Occipital lobe (tissue), 2 donors: Measurements from ENCODE around the genes RABGGTA, LTB4R2, RIPK3 and STRN3.

DNA sequence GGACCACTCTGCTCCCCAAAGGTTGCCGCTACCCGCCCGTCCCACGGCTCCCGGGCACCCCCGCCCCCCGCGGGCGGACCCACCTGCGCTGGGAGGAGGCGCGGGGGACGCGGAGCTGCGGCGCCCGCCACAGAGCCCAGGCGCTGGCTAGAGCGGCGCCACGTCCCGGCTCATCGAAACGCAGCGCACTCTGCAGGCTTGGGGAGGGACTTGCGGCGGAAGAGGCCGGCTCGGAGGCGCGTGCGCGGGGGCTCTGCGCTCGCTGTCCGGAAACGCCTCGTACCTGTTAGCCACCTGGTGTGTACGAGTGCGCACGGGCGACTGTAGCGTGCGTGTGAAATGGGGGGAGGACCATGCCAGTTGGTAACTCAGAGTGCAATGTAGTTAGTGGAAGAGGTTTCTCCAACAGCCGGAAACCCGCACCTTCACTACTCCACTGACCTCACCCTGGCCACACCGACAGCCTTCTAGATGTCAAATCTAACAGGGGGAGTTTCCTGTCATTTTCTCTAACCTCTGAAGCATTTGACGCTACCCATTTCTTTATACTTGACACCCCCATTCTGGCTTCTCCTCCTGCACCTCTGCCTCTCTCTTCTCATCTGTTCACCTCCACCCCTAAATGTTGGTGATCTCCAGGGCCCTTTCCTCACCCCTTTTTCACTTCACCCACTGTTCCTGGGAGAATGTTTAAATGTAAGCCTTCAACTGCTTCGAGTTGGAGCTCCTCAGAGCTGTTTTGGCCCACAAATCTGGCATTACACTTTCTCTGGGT lies at the start of gene RABGGTA:
Gene RABGGTA, minus strand, starts transcription at position 194 of the 775 bp plus-strand sequence.
- RAMPAGE, long total RNA = no peak

GRCh38 chr14:24296502-24297228 lies 2.9 kb downstream of the DHRS1 start:
- RAMPAGE, long total RNA = no peak

- RAMPAGE, long total RNA = no peak
Measured at GRCh38 chr14:24309792-24310541, at the start of gene LTB4R2. Gene LTB4R2 (plus strand): TSS chr14:24310140.

DNA sequence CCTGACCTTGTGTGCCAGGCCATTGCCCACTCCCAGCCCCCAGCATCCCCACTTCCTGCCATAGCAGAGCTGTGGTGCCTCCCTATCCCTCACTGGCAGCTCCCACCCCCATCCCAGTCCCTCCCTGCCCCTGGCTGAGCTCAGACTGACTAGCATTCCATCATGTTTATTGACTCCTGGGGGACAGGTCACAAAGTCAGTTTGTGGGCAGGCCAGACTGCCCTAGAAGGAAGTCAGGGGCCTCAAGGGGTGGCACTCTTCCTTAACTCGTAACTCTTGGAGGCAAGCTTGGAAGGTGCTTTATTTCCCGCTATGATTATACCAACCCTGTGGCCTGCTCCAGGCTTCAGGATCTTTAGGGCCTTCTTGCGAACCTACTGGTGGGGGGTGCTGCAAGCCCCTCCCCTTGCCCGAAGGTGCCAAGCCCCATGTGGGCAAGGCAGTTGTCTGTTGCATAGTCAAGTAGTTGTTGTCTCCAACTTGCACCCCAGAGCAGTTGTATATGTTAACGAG lies 1.1 kb upstream of the ADCY4 start:
- RAMPAGE, long total RNA = no peak

GRCh38 chr14:24339085-24340179 lies at the start of gene RIPK3:
Gene RIPK3 (minus strand): TSS chr14:24339991.
- RAMPAGE, long total RNA = no peak

DNA sequence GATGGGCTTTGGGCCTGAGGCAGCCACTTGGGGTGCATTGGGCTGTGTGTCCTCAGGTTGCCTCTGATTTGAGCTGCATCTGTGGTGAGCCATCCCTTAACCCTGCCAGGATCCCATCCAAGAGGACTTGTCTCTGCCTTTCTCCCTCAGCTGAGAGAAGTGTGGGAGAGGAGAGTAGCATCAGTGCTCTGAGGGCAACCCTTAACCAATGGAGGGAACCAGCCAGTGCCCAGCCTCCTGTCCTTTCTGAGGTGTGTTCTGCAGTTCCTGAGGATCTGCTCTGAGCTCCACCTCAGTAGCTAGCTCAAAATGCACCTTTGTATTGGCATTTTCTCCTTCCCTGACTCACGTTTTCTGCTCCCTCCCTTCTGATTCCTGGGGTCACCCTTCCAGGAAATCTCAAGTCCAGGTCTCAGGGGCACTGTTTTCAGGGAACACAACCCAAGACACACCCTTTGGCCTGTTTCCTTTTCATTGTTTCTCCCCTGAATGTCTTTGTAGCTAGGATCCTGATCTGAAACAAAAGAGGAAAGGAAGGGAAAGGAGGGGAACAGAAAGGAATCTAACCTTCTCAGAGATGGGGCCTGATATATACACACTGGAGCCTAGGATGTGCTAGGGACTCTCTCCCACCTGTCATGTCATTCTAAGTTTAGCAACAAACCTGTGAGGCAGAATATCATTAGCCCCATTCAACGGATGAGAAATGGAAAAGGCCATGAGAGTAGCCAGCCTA lies 7.3 kb upstream of the RIPK3 start:
- RAMPAGE, long total RNA = no peak

DNA sequence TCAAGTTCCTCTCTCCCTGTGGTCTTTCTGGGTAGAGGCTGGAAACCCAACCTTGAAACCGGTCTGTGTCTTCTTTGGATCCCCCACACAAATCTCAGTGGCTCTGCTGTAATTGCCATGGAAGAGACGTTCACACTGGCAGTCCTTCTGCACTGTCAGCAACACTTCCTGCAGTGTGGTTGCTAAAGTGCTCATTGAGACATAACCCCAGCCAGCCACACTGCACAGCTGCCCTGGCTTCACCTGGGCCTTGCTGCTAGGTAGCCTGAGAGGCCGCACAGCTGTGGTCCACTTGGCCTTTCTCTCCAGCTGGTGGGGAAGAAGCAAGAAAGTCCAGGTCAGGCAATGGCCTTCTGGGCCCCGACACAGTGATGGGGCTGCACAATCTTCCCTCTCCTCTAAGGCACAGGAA lies 2.4 kb downstream of the GZMH start:
- RAMPAGE, long total RNA = no peak

DNA sequence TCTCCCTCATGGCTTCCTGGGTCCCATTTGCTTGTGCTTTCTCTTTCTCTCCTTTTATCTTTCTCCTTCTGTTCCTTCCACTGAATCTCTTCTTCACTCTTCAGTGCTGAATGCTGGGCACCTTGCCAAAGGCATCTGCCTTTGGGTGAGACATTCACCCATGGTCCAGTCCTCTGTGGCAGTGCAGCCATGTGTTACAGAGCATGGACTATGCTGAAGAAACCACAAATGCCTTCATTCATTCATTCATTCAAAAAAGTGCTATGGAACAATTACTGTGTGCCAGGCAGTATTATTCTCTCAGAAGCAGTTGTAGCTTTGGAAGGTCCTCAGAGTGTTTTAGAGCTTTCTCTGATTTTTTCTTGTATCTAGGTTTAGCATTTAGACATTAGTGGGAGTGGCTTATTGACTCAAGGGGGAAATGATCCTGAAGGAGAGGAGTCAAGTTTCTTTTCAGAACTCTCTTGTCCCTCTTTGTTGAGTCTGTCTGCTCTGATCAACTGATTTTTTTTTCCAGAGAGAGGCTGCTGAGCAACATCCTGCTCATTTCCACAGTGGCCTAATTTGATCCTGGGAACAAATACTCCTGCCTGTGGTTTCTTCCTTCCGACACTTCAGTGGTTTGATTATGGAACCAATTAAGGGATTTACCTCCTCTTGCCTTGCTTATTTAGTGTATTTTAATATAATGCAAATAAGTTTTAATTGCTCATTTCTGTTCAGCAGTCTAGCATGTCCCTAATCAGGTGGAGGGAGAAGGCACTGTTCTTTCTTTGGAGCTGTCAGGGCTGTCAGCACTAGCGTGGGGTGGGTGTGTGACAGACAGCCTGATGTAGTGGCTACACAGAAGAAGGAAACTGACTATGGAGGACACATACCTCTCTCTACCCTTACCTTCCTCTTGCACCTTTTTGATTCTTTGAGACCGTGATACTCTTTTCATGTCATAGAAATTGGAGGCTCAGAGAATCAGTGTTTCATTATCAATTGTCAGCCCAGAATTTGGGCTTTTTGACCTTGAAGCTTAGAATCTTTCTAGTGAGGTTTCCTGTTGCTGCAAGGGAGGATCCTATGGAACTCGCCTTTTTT lies 344.8 kb upstream of the STXBP6 start:
- RAMPAGE, long total RNA = no peak

GRCh38 chr14:26204522-26205618 lies 393.0 kb downstream of the NOVA1 start:
- RAMPAGE, long total RNA = no peak

DNA sequence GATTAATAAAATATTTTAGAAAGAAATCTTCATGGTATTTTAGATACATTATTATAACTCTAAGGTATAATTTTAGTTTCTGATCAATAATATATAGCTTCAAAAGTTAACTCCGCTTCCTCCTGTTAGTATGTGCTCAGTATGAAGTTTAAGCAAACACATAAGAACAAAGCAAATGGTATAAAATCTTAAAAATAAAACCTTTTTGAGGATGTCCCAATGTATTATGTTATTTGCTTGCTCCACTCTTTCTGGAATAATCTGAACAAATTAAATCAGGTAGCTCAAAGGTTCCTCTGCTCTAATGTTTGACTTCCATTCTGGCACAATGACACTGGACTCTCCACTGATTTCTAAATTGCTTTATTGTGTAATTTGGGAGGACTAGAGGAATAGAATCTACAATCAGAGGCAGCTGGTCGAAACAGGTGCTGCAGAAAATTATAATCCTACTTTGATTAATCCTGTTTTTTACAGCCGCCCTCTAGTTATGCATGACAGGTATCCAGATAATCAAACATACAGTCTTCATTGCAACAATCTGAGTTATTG lies 523.7 kb upstream of the FOXG1 start:
- RAMPAGE, long total RNA = no peak

DNA sequence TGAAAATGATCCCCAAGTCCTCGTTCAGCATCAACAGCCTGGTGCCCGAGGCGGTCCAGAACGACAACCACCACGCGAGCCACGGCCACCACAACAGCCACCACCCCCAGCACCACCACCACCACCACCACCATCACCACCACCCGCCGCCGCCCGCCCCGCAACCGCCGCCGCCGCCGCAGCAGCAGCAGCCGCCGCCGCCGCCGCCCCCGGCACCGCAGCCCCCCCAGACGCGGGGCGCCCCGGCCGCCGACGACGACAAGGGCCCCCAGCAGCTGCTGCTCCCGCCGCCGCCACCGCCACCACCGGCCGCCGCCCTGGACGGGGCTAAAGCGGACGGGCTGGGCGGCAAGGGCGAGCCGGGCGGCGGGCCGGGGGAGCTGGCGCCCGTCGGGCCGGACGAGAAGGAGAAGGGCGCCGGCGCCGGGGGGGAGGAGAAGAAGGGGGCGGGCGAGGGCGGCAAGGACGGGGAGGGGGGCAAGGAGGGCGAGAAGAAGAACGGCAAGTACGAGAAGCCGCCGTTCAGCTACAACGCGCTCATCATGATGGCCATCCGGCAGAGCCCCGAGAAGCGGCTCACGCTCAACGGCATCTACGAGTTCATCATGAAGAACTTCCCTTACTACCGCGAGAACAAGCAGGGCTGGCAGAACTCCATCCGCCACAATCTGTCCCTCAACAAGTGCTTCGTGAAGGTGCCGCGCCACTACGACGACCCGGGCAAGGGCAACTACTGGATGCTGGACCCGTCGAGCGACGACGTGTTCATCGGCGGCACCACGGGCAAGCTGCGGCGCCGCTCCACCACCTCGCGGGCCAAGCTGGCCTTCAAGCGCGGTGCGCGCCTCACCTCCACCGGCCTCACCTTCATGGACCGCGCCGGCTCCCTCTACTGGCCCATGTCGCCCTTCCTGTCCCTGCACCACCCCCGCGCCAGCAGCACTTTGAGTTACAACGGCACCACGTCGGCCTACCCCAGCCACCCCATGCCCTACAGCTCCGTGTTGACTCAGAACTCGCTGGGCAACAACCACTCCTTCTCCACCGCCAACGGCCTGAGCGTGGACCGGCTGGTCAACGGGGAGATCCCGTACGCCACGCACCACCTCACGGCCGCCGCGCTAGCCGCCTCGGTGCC lies 1.1 kb downstream of the FOXG1 start:
- RAMPAGE, long total RNA = start-site peak on the plus strand centred at position 501 of the sequence, 75 bp wide, 61 and 126 reads in 2 replicates; start-site peak on the plus strand centred at position 672 of the sequence, 129 bp wide, 56 and 55 reads in 2 replicates

- RAMPAGE, long total RNA = no peak
Measured at GRCh38 chr14:29636075-29636678, 291.5 kb downstream of the PRKD1 start.

- RAMPAGE, long total RNA = no peak
Measured at GRCh38 chr14:30270519-30271105, 288.3 kb upstream of the G2E3 start.

DNA sequence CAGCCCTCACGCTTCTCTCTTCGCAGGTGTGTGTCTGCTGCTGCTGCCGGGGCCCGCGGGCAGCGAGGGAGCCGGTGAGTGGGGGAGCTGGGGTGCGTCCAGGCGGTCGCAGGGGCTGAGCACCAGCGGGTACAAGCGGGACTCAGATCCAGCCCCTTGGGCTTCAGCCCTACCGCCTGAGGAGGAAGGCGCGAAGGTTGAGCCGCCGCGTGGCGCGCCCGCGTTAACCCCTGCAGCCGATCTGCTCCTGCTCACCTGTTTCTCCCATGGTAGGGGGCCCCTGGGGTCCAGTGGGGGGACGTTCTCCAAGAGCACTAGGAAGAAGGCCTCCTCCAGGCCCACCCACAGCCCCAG lies 648 bp downstream of the COCH start:
- RAMPAGE, long total RNA = no peak

DNA sequence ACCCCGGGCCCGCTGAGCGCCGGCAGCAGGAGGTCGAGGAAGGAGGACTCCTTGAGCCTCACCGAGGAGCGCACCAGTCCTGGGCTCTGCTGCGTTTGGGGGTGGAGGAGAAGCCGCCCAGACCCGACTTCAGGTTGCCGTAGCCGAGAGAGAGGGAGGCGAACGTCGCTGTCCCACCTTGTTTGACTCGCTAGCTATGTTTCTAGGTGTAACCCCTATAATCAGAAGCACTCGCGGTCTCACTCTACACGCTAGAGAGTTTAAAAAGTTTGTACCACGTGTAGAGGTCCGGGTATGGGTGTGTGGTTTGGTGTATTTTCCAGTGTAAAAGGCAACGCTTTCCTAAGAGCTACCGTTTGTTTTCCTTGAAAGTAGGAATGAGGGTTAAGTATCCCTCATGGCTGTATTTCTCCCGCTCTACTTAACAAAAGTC lies 1.0 kb downstream of the COCH start:
- RAMPAGE, long total RNA = no peak

- RAMPAGE, long total RNA = no peak
Measured at GRCh38 chr14:30894887-30895682, 20.7 kb downstream of the COCH start.

DNA sequence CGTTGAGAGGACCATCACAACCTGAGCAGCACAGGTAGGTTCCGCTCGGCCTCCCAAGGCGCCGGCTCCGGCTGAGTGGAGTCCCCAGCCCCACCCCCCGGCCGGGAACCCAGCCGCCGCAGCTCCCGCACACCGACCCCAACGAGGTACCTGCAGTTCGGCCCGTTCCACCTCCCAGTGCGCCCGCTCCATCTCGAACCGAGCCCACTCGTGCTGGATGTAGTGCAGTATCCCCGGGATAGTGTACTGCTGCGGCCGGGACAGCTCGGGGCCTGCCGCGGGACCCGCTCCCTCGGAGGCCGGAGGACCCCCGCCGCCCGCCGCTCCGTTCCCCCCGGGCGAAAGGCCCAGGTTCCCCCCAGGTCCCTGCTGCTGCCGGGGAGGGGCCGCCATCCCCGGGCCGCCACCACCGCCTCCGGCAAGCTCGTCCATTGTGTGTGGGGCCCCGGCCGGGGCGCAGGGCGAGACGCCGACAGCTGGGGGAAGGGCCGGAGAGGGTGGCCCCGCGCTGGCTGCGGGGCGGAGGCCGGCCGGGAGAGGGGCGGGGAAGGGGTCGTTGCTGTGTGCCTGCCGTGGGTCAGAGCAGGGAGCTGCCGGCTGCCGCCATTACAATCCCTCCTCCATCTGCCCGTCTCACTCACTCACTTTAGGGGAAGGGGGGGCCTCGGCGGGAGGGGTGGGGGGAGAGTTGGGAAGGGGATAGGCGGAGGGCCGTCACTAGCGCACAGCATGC lies at the start of gene STRN3:
Gene STRN3, minus strand, starts transcription at position 626 of the 733 bp plus-strand sequence.
- RAMPAGE, long total RNA = no peak

DNA sequence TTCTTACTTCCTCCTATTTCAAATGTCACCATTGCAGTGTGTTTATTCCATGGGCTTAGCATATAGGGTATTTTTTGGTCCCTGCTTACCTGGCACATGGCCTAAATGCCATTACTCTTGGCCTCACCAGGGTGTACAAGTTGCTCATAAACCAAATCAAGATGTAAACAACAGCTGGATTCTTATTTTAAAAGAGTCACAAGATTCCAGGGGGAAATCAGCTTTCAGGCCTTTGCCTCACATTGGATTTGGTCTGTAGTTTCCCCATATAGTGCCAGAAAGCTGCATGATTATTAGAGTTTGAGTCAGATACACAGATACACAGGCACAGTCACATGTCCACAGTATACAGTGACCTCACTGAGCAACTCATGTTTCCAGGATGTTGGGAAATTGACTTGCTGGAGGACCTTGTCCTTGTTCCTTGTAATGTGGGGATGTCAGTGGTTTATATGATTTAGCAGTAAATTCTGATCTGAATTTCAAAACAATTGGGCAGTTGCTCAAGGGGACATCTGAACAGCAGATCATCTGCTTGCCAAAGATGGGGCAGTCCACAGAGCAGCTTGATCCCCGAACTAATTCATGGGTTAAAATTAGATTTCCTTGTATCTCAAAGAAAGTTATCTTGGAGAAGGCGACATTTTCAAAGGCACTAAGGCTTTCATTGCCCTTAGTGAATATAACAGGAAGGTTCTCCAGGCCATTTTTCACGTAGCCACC lies 64.6 kb upstream of the STRN3 start:
- RAMPAGE, long total RNA = no peak

DNA sequence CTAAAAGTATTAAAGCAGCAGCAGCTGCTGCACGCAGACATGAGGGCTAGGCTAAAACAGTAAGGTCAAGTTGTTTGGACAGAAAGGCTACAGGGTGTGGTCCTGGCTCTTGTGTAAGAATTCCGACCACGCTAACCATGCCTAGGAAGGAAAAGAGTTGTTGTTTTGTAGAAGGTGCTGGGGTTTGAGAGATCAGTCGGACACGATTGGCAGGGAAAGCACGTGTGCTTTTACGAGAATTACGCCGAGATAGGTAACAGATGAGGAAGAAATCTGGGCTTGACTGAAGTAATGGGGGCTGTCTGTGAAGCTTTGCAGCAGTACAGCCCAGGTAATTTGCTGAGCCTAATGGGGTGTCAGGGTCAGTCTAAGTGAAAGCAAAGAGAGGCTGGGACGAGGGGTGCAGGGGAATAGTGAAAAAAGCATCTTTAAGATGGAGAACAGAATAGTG lies 39.9 kb upstream of the HECTD1 start:
- RAMPAGE, long total RNA = no peak

DNA sequence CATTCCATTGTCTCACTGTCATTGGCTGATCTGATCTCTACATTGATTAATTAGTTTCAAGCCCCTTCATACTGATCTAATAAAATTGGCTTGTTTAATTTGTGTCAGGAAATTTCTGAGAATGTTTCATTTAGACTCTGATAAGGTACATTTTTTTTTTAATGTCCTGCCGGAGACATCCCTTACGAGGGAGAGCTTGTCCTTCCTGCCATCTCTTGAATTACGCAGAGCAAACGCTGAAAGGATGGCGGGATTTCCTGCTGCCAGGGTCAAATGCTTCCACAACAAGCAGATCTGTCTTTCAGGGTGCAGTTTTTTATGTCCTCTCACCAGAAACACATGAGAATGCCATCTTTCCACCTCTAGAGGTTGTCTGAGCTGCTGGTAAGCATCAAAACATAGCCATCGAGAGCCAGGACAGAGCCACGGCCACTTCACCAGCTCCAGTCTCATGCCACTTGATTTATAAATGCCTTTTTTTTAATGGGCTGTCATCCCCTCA lies 126.8 kb upstream of the ARHGAP5 start:
- RAMPAGE, long total RNA = no peak